Left ventricle myocardium (tissue), 1 donor: ENCODE results near the gene FAF1.

DNA sequence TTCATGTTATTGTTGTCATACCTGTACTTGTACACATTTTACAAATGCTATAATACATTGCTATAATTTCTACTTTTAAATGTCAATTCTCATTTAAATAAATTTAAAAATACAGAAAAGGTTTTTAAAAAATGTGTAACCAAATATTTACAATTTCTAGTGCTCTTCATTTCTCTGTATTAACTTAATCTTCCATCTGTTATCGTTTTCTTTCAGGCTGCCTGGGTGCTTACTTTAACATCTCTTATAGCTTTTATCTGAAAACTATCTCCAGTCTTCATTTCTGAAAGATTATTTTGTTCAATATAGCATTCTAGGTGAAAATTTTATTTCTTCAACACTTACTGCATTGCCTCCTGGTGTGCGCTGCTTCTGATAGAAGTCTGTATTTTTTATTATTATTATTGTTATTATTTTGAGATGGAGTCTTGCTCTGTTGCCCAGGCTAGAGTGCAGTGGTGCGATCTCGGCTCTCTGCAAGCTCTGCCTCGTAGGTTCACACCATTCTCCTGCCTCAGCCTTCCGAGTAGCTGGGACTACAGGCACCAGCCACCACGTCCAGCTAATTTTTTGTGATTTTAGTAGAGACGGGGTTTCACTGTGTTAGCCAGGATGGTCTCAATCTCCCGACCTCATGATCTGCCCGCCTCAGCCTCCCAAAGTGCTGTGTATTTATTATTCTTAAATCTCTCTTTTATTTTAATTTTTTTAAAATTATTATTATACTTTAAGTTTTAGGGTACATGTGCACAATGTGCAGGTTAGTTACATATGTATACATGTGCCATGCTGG is 201.4 kb downstream of the FAF1 start:
- PRO-cap: no peak

- PRO-cap: unidirectional peak, plus-strand start at chr1:50959786; bidirectional peak, plus-strand start at chr1:50959944, minus-strand start at chr1:50959907; bidirectional peak, plus-strand start at chr1:50960354, minus-strand start at chr1:50960161
Measured at GRCh38 chr1:50959425-50960491, at the start of gene FAF1. Gene FAF1 (minus strand): TSS chr1:50960267.

DNA sequence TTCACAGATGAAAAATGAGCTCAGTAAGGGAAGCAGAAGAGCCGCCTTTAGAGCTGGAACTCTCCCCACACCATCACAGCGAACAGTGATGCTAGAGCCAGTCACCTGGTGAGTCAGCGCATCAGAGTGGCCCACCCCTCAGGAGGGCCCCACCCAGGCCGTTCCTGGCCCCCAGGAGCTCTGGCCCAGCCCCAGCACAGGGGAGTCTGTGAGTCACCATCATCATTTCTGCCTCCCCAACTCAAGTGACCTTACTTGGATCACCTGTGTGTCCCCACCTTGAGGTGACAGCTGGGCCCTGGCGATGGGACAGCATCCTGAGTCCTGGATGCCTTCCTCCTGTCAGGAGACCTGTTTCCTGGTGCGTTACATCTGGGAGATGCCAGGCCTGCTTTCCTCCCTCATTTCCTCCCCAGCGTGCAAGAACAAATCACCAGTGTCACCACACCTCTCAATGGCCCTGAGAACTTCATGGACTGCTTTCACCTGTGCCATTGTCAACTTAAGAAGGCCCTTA is 4.4 kb upstream of the TTC39A start:
- PRO-cap: no peak

GRCh38 chr1:51583311-51583973 is 33.5 kb upstream of the OSBPL9 start:
- PRO-cap: no peak

DNA sequence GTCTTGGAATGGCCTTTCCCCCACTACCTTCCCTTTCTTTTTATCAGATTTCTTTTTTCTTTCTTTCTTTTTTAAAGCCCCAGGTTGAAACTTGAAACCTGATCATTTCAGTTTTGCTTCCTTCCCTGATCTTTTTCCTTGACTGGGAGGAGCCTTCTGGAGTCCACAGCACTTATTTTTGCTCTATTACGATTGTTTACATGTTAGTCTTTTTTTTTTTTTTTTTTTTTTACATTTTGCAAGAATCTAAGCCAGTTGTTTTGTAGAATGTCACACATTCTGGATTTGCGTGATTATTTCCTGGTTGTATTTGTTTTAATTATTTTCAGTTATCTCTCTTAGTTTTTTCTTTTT is 32.6 kb downstream of the OSBPL9 start:
- PRO-cap: no peak

- PRO-cap: no peak
Measured at GRCh38 chr1:51840125-51840676, 38.3 kb downstream of the NRDC start.

DNA sequence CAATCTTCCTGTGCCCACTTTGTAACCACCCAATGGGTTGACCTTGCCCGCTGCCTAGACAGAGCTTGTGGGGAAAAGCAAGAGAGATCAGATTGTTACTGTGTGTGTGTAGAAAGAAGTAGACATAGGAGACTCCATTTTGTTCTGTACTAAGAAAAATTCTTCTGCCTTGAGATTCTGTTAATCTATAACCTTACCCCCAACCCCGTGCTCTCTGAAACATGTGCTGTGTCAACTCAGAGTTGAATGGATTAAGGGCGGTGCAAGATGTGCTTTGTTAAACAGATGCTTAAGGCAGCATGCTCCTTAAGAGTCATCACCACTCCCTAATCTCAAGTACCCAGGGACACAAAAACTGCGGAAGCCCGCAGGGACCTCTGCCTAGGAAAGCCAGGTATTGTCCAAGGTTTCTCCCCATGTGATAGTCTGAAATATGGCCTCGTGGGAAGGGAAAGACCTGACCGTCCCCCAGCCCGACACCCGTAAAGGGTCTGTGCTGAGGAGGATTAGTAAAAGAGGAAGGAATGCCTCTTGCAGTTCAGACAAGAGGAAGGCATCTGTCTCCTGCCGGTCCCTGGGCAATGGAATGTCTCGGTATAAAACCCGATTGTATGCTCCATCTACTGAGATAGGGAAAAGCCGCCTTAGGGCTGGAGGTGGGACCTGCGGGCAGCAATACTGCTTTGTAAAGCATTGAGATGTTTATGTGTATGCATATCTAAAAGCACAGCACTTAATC is 15.8 kb upstream of the RAB3B start:
- PRO-cap: no peak

DNA sequence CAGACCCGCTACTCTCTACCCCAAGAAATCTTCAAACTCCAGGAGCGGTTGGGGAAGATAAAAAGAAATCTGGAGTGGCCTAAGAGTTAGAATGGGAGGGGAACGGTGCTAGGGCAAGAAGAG is 312 bp downstream of the TXNDC12 start:
- PRO-cap: no peak

DNA sequence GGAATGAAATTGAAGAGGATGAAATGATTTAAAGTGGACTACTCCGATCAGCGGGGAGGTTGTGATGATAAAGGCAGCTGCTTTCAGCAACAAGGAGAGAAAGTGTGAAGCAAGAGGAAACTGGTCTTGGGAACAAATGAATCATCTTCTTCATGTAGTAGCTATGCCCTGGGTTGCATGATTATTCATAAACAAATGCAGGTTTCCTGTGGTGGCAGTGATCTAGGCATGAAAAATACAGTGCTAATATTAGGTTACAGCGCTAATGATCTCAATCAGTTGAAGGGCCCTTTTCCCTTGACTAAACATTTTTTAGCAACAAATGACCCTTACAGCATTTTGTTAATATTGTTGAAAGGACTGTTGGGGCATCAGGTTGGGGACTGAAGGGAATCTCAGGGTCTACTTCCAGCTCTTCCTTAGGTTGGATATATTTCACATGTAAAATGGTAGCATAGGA is 2.0 kb upstream of the ZFYVE9 start:
- PRO-cap: no peak

DNA sequence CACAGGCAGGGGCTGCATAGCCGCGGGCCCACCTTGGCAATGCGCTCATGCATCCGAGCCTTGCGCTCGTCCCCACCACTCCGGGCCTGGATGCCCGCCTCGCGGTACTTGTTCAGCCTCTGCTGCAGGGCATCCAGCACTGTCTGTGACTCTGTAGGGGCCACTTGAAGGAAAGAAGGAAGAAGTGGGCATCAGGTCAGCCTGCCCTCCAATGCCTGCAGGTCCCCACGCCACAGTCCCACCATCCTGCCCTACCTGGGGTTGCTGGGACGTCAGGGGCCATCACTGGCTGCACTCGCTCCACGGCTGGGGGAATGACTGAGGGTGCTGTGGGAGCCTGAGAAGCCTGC is 7.0 kb downstream of the CC2D1B start:
- PRO-cap: no peak

- PRO-cap: no peak
Measured at GRCh38 chr1:52550512-52550843, 2.4 kb downstream of the TUT4 start.

GRCh38 chr1:52685923-52686504 is 12.1 kb downstream of the COA7 start:
- PRO-cap: no peak

DNA sequence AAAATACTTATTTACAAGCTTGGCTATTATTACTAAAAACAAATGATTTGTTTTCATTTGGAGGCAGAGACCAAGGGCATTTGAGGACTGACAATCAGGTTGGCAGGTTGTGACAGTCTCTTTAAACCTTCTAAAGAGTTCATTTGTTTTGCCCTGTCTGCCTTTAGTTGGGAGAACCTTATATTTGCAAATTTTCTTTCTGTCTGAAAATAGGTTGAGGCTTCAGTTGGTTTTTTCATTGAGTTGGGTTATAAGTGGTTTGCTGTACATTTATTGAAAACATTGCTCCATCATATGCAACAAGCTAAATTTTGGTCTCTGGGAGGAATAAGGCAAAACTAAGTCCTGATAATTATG is 1.3 kb downstream of the ZYG11B start:
- PRO-cap: no peak

DNA sequence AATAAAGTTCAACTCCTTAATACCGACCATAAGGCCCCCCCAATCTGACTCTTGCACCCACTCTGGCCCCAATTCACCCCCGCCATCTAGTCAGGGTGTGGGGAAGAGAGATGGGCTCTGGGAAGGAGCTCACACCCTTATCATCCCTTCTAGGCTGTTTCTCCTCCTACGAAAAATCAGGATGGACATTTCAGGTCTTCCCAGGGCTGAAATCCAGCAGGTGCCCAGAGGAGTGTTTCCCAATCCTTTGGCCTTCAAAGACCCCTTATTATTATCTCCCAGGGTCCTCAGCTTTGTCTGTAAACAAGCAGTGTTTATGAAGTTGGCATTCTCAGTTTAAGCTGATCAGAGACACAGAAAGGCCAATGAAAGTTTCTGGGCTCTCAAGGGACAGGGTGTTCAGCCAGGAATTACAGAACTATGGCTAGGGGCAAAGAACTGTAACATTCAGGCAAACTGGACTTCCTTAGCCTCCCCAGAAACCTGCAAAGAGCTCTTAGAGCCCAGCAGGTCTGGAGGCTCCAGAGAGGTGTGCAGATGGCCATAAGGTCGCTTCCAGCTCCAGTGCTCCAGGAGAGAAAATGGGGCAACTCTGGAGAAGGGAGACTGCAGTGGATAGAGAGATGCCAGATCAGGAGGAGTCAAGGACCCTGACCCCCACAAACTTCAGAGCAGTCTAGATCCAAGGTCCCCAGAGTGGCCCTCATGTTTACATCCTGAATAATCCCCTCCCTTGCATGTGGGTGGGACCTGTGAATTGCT is 6.4 kb downstream of the ECHDC2 start:
- PRO-cap: no peak

DNA sequence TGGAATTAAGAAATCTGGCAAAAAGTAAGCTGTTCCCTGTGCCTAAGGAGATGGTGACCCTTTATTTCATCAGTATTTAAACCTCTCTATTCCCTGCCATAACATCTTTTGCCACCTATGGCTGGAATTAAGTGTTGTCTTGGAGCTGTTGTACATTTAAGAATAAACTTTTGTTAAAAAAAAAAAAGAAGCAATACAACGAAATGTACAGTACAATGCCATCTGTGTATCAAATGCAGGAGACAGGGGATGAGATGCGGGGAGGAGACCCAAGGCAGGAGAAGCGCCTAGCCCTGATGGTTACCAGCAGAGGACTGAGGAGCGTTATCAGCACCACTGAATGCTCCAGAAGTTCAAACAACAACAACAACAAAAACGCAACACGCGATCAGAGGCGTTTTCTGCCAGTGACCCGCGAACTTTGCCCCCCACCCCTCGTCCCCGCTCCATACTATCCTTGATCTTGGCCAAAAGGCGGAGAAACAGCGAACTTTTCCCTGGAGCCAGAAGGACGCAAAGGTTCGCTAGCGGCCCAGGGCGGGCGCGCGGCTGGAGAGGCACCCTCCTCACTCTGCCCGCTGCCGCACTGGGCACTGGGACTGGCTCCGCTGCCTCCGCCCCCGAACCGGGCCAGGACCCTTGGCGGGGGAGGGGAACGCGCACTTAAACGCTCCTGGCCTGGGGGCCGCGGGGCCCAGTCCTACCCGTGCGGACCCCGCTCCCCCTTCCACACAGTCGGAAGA is 799 bp downstream of the ECHDC2 start:
- PRO-cap: bidirectional peak, plus-strand start at position 666 of the sequence, minus-strand start at position 573 of the sequence

DNA sequence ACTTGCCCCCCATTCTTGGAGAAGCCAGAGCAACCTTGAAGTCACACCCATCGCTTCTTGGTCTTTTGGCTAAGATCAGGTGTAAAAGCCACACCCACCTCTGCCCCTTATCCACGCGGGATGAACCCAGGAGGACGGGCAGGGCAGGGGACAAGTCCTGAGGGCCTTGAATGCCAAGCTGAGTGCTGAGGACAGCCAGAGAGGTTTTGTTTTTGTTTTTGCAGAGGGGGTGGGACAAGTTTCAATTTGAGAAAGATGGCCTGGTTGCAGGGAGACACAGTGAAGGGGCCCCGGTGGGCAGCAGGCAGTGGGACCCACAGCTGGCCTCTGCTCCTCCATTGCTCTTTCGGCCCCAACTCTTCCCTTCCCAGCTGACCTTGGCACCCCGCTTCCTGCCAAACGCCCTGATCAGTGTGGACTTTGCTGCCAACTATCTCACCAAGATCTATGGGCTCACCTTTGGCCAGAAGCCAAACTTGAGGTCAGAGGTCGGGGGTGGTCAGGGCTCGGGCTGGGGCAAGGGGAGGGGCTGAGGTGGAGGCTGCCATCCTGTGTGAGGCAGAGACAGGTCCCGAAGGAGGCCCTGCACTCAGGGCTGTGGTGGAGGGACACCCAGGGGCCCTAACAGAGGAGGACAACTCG is 13.6 kb downstream of the PODN start:
- PRO-cap: no peak

GRCh38 chr1:53084363-53085180 is 22.6 kb downstream of the PODN start:
- PRO-cap: no peak

DNA sequence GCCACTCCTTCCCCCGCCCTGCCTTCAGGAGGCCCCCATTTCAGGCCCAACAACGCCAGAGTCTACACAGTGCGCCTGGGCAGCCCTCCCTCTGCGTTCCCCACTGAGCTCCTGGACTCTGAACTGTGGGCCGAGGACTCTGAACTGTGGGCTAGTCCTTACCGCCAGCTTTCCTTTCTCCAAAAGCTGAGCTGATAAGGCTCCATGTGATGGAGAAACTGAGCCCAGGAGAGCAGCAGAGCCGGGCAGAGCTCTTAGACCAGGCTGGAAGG is 30.9 kb downstream of the PODN start:
- PRO-cap: no peak

DNA sequence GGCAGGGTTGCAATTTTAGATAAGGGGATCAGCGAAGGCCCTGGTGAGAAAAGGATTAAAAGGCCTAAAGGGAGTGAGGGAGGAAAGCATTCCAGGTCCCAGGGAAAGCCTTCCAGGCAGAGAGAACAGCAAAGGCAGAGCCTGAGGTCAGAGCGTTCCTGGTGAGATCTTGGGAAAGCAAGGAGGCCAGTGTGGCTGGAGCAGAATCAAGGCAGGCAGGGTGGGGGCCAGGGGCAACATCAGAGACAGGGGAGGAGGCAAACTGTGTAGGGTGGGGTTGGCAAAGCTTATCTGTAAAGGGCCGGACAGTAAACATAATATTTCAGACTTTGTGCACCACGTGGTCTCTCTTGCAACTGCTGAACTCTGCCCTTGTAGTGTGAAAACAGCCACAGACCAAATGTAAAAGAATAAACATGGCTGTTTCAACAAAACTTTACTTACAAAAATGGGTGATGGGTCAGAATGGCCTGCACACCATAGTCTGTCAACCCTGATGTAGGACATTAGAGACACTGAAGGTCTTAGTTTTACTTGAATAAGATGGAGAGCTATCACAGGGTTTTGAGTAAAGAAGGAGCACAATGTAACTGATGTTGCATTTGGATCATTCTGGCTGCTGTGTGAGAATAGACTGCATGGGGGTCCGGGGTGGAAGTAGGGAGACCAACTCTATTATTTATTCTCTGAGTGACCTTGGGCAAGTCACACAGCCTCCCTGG is 13.2 kb upstream of the CPT2 start:
- PRO-cap: no peak

- PRO-cap: no peak
Measured at GRCh38 chr1:53196962-53197682, 498 bp downstream of the CPT2 start.